T-cell (primary cell): ENCODE measurements around the genes CDKL3 and C5orf24.

- PRO-cap, 7 experiments, result no peak in any of the 7 experiments
These were observed 48.9 kb upstream of the VDAC1 start for GRCh38 chr5:134053647-134054133.

DNA sequence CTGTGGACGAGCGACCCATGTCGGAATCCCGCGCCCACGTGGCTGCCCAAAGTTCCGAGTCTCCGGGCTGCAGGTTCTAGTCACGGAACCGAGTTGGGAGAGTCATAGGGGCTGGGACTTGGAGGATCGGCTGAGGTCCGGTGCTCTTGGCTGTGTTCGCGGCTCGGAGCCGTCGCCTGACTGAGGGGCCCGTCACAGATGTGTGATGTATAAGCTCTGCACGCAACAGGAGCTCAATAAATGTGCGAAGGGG is 684 bp upstream of the TCF7 start:
- PRO-cap, 7 experiments, result peak in 7 of 7 experiments; most common minus-strand start position 182 of the sequence (in 7)

DNA sequence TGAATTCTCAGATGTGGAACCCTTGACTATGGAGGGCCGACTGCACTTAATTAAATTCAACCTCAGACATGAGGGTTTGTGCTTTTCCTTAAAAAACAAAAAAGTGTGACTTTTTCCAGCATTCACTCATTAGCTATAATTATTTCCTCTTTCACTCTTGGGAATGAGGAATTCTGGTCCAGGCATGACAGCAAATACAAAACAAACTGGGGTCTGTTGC is 16.8 kb upstream of the SKP1 start:
- PRO-cap, 7 experiments, result no peak in any of the 7 experiments

DNA sequence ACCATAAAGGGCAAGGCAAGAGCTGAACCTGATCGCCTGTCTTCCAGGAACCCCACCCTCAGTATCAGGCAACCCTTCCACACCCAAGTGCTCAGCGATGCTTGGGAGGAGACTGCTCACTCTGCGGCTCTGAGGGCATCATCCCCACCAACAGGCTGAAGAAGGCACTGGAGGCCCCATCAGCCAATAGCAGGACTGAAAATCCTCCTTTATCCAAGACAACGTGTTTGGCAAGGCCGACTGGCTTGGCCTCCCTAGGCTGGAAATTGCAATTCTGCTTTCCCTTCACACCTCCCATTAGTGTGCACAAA is 1.4 kb upstream of the PPP2CA start:
- PRO-cap, 7 experiments, result no peak in any of the 7 experiments

DNA sequence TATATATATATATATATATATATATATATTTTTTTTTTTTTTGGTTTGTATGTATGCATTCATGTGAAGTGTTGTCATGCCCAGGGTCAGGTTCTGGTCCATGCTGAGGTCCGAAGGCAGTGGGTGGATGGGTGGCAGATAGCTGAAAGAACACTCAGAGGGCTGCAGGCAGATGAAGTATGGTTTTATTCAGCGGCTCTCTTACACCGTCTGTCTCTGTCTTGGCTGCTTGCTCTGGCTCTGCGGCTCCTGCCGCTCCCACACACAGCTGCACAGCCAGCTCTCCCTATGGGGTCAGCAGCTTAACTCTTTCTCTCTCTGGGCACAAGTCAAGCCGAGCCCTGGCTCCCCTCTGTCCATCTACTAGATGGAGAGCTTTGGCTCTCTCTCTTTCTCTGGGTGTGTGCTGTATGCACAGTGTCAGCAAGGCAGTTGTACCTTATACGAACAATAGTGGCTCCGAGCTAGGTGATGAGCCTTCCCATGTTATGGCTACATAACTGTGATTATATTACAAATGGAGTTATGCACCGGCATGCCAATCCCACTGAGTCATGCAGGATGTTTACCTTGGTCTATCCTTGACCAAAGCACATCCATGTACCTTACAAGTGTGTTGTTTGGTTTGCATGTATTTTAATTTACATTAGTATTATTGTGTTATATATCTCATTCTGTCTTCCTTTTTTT is 19.2 kb upstream of the PPP2CA start:
- PRO-cap, 7 experiments, result no peak in any of the 7 experiments

DNA sequence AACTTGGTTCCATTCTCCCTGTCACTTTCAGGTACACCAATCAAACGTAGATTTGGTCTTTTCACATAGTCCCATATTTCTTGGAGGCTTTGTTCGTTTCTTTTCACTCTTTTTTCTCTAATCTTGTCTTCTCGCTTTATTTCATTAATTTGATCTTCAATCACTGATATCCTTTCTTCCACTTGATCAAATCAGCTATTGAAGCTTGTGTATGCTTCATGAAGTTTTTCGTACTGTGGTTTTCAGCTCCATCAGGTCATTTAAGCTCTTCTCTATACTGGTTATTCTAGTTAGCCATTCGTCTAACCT is 31.1 kb downstream of the CDKL3 start:
- PRO-cap, 7 experiments, result no peak in any of the 7 experiments

- PRO-cap, 7 experiments, result no peak in any of the 7 experiments
These were observed 21.1 kb downstream of the CDKL3 start for GRCh38 chr5:134345463-134346579.

GRCh38 chr5:134366566-134367397 is at the start of gene CDKL3:
CDKL3 (minus strand) TSS chr5:134367171.
- PRO-cap, 7 experiments, result peak in 7 of 7 experiments; most common plus-strand start chr5:134367281 (in 6); most common minus-strand start chr5:134367161 (in 7)

DNA sequence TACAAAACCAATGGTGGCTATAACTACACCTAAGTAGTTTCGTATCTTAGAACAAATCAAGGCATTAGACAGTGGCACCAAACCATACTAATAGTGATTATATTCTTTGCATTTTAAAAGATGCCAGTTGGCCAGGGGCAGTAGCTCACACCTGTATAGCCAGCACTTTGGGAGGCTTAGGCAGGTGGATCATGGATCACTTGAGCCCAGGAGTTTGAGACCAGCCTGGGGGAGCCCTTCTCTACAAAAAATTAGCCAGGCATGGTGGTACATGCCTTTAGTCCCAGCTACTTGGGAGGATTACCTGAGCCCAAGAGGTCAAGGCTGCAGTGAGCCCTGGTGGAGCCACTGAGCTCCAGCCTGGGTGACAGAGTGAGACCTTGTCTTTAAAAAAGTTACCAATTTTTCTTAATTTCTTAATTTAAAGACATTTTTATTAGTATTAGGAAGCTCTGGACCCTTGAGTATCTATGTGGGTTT is 6.5 kb downstream of the UBE2B start:
- PRO-cap, 7 experiments, result no peak in any of the 7 experiments

DNA sequence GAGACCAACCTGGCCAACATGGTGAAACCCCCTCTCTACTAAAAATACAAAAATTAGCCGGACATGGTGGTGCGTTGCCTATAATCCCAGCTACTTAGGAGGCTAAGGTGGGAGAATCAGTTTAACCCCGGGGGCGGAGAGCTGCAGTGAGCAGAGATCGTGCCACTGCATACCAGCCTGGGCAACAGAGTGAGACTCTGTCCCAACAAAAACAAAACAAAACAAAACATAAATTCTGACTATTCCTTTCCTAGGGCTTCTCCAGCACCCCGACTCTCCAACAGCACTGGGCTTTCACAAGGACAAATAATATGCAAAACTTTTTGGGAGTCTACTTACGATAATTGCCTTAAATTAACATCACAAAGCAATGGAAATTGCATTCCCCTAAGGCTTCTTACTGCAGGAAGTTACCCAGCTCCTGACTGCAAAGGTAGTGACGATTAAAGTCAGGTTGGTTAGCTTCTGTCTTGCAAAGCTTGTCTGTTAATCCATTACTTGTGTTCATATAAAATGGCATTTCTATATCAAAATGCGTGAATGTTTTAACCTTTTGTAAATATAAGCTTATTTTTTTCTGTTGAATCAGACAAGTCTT is 16.0 kb upstream of the CDKN2AIPNL start:
- PRO-cap, 7 experiments, result no peak in any of the 7 experiments

- PRO-cap, 7 experiments, result no peak in any of the 7 experiments
These were observed 25.5 kb upstream of the CDKN2AIPNL start for GRCh38 chr5:134437334-134437485.

- PRO-cap, 7 experiments, result no peak in any of the 7 experiments
These were observed 26.3 kb upstream of the CDKN2AIPNL start for GRCh38 chr5:134437915-134438471.

DNA sequence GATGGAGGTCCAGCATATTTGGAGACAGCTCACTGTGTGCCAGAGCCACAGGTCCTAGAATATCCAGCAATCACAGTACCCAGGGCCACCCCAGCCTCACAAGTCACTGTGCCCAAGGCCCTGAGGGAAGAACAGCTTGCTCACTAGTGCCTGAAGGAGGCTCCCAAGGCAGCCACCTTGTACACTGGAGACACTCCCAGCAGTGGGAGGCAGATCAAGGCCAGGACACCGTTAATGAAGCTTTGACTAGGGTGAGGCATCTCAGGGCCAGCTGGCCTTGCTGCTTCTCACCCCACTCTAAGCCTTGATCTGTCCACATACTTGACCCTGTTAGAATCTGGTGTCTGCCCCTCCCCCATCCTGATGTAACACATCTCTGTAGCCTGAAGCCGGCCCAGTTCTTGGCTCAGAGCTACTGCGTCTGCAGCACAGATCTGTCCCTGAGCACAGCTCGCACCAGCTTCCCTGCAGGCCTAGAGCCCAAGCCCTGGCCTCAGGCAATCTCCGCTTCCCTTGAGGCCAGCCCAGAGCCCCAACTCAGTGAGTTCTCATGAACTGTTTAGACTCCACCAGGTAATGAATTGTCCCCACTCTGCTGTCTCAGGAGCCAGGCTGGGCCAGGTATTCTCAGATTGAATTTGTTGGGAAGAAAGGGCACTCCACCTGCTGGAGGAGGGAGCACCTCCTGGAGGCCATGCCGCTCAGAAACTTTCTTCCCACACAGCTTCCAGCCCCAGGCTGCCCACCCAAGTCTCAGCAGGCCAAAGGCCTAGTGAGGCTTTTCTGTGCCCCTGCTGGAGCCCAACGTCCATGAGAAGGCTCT is 13.5 kb upstream of the JADE2 start:
- PRO-cap, 7 experiments, result no peak in any of the 7 experiments

GRCh38 chr5:134524529-134524770 is 1.0 kb upstream of the JADE2 start:
- PRO-cap, 7 experiments, result peak in 5 of 7 experiments; most common plus-strand start chr5:134524668 (in 1); most common minus-strand start chr5:134524658 (in 4)

GRCh38 chr5:134527938-134528664 is 2.6 kb downstream of the JADE2 start:
- PRO-cap, 7 experiments, result no peak in any of the 7 experiments

DNA sequence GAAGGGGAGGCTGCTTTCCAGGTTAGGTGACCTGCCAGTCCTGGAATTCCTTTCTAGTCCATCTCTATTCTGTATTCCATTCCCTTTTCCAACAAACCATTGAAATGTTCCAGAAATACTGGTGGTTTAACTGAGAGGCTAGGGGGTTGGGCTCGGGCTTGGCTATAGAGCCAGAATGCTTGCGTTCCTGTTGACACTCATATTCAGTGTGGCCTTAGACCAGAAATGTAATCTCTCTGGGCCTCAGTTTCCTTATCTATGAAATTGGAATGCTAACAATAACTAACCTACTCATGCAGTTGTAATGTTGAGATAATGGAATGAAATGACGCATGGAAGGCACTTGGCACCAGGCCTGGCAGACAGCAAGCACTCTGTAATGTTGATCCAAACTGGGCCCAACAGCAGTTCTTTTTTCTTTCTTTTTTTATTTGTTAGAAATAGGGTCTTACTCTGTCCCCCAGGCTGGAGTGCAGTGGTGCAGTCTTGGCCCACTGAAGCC is 26.8 kb downstream of the JADE2 start:
- PRO-cap, 7 experiments, result no peak in any of the 7 experiments

- PRO-cap, 7 experiments, result no peak in any of the 7 experiments
These were observed 6.1 kb upstream of the SAR1B start for GRCh38 chr5:134638619-134639274.

- PRO-cap, 7 experiments, result peak in 7 of 7 experiments; most common plus-strand start chr5:134845996 (in 7); most common minus-strand start chr5:134845826 (in 7)
These were observed at the start of gene C5orf24 for GRCh38 chr5:134845531-134846600. C5orf24 (plus strand) TSS chr5:134845968.

DNA sequence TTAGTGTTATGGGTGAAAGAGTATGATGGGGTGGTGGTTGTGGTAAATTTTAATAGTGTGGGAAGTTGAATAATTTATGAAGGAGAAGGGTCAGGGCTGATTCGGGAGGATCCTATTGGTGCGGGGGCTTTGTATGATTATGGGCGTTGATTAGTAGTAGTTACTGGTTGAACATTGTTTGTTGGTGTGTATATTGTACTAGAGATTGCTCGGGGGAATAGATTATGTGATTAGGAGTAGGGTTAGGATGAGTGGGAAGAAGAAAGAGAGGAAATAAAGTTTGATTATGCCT is 19.4 kb downstream of the PCBD2 start:
- PRO-cap, 7 experiments, result no peak in any of the 7 experiments

DNA sequence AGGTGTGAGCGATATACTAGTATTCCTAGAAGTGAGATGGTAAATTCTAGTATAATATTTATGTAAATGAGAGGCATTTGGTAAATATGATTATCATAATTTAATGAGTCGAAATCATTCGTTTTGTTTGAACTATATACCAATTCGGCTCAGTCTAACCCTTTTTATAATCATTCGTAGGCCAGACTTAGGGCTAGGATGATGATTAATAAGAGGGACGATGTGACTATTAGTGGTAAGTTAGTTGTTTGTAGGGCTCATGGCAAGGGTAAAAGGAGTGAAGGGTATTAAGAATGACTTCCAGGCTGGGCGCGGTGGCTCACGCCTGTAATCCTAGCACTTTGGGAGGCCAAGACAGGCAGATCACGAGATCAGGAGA is 23.3 kb downstream of the PCBD2 start:
- PRO-cap, 7 experiments, result no peak in any of the 7 experiments